Gallbladder (tissue), 1 donor: ENCODE results near the gene ACBD7.

DNA sequence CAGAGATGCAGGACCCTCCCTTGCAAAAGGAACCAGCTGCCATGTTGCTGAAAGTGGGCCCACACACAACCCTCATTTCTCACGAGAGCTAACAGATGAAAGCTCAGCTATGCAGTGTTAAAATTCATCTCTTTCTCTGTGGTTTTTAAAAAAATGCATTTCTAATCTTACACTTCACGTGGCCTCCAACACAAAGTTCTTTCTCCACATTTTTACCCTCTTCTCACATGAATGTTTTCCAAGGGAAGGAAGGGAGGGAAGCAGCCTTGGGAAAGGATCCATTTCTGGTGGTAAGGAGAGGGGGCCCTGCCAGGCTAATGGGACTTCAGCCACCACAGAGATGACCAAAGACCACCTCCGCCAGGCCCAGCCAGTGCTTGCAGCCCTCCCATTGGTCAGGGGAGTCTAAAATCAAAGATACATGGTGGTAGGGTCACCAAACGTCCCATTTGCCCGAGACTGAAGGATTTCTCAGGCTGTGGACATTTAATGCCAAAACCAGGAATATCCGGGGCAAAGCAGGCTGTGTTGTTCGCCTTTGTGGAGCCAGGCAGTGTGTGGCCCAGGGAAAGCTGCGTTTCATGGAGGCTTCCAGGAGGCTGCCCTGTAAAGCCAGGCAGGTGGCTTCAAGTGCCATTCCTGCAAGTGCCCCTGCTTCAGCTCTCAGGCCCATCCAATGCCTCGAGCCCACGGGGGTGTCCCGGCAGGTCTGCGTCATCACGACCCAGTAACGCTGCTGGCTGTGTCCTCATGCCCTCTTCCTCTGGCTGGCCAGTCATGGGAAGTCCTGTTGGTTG, 171.3 kb downstream of the CCDC3 start:
- PRO-cap: no peak

DNA sequence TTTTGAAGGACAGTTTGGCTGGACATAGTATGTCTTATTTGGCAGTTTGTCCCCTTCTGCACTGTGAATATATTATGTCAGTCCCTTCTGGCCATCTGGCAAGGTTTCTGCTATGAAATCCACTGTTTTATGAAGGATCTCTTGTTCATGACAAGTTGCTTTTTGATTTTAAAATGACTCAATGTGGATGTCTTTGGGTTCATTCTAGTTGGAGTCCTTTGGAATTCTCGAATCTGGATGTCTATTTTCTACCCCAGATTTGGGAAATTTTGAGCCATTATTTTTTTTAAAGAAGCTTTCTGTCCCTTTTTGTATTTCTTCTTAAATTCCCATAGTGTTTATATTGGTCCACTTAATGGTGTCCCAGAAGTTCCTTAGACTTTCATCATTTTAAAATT, 21.6 kb upstream of the MCM10 start:
- PRO-cap: no peak

- PRO-cap: no peak
These were observed 12.0 kb downstream of the SEPHS1 start for GRCh38 chr10:13335991-13336594.

- PRO-cap: no peak
These were observed 300.2 kb downstream of the PRPF18 start for GRCh38 chr10:13887007-13887305.

DNA sequence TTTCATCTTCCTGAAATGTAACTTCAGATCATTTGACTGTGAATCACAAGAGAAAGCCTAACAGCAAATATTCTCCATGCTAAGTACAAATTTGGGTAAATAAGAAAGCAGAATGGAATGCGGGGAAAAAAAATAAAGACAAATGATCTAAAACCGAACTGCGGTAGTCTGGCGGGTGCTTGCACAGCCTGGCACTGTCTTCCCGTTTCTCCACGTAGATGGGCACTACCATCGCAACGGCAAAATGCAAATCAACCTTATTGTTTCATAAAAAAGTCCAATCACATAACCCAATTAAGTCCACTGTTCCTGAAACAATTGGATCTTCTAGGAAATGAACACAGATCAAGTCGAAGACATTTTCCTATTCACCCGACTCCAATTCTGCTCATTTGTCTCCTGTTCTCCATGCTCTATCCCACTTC, 74.6 kb upstream of the FRMD4A start:
- PRO-cap: no peak

- PRO-cap: no peak
These were observed 189.1 kb upstream of the FRMD4A start for GRCh38 chr10:14519790-14520340.

DNA sequence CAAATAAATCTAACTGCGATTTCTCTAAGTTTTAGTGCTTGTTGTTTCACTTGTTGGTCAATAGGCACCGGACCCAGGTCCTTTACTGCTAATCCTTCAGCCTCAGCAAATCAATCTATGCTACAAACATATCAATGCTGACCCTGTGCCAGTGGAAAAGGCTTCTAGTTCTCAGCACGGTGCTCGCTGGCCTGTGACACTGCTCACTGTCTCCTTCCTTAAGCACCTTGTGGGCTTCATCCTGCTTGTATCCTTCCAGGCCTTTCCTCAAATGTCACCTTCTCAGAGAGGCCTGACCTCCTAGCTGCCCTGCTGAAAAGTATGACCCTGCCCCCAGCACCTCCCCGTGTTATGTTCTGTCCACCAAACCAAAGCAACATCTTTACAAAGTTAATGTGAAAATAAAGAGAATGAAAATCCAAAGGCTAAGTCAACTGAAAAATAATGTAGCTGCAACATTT, 201.3 kb upstream of the FRMD4A start:
- PRO-cap: no peak

GRCh38 chr10:14540544-14541137, 209.9 kb upstream of the FRMD4A start:
- PRO-cap: no peak

GRCh38 chr10:14591902-14592544, 182.7 kb downstream of the FAM107B start:
- PRO-cap: no peak

DNA sequence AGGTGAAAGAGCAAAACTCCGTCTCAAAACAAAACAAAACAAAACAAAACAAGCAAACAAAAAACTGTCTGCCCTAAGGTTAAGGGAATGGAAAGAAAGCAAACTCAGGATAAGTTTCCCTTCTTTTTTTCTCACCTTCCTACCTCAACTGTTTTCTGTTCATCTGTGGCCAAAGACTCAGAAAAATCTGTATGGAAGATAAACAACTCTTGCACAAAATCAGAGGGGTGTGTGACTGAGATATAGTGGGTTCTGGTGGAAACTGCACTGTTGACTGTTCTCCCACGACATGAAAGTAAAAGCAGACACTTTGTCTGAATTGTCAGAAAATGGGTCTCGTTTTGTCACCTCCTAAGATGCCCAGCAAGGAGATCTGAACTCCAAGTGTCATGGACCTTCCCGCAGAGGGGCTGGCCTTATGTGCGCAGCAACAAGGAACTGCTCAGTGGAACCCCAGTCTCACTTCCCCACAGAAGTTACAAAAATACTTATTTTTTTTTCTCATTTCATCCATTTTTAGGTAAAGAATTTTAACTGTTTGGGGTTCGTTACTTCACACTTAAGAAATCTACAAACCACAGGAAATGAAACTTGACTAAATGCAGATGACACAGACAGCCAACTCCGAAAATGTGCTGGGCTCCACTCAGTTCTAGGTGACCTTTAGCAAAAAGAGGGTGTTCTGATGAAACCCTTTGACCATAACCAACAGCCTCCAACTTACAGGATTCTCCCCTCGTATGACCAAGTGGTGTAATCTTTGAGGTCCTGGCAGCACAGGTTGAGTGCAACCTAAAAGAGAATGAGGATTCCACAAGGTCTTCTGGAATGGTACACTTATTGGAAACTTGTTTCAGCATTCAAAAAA, 115.0 kb downstream of the FAM107B start:
- PRO-cap: no peak

DNA sequence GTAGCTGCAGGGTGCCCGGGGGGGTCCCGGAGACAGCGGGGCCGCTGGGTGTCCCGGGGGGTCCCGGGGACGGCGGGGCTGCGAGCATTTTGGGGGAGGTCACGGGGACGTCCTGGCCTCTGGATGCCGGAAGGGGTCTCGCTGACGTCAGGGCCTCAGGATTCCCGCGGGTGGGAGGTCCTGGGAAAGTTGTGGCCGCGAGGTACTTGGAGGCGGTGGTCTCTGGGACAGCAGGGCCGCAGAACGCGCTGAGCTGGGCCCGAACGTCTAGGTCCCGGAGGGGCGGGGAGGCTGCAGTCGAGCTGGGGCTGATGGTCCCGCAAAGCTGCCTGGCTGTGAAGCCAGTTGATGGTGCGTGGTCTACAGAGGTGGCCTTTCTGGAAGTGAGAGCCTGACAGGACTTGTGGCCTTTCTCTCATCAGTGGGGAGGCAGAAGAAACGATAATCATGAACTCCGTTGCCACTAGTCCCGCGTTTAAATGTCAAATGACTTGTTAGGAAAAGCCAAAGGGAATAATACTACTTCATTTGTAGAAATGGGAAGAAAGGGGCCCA, 714 bp downstream of the HSPA14 start:
- PRO-cap: bidirectional peak, plus-strand start at position 205 of the sequence, minus-strand start outside the sequence

DNA sequence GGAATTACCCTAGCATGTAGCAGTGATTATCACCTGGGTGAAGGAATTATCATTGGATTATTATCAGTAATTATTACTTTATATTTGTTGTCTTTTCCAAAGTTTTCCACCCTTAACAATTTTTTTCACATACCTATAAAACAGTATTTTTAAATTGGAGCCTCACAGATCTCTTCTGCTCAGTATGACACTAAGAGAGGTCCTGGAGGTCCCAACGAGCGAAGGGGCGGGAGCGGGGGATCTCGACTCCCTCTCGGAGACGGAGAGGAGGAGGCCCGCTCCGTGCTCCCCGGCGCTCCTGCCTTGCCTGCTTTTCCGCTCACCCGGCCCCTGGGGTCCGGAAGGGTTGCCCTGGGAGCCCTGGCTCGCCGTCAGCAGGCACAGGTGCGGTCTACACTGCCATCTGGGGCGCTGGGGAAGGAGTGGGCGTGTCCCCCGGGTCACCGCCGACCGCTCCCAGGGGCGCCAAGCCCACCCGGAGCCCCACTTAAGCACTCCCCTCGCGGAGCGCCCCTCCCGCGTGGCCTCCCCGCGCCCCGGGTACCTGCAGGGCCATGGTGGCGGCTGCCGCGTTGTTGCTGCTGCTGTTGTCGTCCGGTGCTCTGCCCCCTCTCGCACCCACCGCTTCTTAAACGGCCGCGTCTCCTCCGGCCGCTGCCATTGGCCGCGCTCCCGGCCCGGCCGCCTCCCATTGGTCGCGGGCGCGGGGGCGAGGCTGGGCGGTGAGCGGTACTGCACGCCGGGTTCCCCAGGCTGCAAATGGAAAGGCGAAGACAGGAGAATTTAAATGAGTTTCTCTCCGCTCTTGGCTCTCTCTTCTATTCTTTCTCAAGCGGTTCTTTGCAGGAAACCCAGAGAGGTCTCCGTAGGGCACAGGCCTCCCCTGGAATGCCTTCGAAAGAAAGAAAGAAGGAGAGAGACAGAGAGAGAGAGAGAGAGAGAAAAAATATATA, at the start of gene ACBD7:
TSS of gene ACBD7 (minus strand) at position 604 of the 953 bp plus-strand sequence.
- PRO-cap: unidirectional peak, minus-strand start at position 604 of the sequence

DNA sequence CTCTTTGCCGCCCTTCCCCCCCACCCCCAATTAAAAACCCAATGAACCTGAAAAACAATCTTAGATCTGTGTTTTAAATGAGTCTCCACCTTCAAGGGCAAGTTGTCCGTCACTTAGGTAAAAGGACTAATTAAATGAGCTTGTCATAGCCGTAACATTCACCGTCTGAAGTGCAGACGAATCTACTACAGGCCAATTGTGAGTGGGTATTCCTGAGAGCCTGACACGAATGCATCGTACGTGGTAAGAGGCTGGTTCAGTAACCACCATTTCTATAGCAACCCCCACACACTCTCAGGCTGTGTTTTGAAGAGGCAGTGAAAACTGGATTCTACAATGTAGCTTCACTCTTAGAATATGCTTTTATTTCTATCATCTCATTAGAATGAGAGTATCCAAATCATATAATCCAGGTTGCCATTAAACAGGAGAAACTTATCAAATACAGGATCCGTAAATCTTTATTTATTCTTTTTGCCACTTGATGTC, 70.1 kb upstream of the NMT2 start:
- PRO-cap: no peak

GRCh38 chr10:15259036-15259882, 90.8 kb upstream of the NMT2 start:
- PRO-cap: no peak

GRCh38 chr10:15344692-15345176, 26.4 kb downstream of the FAM171A1 start:
- PRO-cap: bidirectional peak, plus-strand start at chr10:15345120, minus-strand start at chr10:15344962

- PRO-cap: no peak
These were observed 22.0 kb downstream of the FAM171A1 start for GRCh38 chr10:15349131-15349509.

DNA sequence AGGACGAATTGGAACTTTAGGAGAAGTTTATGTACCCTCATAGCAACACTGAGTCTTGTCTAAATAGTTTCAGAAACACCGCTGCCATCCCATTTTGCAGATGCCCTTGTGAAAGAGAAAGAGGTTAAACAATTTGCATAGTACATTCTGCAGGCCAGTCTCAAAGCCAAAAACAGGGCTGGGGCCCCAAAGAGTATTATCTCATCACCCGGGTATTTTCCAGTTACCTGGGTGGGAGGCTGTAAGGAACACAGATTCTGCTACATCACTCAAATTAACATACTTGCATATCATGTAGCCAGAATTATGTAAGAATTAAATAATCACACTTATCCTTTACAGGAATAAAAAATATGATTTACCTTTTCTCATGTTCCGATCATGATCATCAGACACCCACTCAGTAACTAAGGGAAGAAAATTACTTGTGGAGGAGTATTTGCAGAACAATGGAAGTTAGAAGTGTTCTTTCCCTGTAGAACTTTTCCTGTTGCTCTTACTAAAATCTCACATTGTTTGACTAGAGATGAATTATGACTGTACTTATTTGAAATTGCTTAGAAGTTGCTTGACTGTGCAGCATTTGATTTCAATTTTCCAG, 3.2 kb upstream of the FAM171A1 start:
- PRO-cap: no peak

- PRO-cap: no peak
These were observed 18.5 kb upstream of the ITGA8 start for GRCh38 chr10:15738124-15738729.

DNA sequence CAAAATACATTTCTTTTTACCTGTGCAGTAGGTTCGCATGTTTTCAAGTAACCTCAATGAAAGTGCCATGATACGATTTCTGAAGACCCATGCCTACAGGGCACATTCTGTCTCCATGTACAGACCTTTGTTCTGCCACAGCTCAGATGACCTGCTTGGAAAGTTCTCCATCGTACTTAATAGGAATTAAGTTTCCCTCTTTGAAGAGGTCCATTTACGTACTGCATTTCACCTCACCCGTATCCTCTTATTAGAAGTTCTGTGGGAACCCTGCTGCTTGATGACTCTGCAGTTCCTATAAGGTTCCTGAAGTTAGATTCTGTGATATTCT, 50.9 kb downstream of the MINDY3 start:
- PRO-cap: no peak

GRCh38 chr10:16247874-16248123, 189.0 kb upstream of the PTER start:
- PRO-cap: no peak